Metanephros (tissue), 2 donors: ENCODE measurements around a stretch of chr10.

DNA sequence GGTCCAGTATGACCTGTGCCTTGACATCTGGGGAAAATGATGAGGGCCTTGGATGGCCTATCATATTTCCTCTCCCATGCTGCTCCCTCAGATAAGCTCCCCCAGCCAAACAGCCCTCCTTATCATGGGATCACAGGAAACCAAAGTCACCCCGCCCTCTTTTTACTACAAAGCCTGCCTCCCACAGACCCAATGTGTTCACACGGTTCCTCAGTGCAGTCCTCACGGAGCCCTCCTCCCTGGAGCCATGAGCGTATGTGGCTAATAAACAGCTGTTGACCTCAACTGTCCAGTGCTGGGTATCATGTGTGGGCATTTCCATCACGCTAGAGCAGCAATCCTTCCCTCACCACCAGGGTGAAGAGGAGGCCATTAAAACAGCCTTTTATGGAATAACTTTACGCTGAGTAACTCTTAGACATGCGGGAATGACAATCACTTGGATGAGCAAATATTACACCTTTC, 31.9 kb downstream of the C10orf90 start:
- RAMPAGE, long total RNA: no peak

GRCh38 chr10:126908347-126908870, 3.2 kb downstream of the DOCK1 start:
- RAMPAGE, long total RNA: no peak

GRCh38 chr10:126921842-126922500, 16.7 kb downstream of the DOCK1 start:
- RAMPAGE, long total RNA: no peak

GRCh38 chr10:127012167-127012366, 106.8 kb downstream of the DOCK1 start:
- RAMPAGE, long total RNA: no peak

DNA sequence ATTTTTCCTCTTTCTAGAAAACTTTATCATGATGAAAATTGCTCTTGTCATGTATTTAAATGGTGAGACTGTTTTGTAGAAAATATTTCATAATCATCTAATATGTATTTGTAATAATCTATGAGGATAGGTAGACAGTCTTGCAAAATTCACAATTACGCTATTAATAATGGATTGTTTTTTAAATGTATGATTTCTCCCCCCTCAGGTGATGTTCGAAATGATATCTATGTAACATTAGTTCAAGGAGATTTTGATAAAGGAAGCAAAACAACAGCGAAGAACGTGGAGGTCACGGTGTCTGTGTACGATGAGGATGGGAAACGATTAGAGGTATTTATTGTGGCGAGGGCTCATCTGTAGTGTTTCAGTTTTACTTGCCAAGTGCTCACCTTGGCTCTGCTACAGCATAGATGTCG, 117.8 kb downstream of the DOCK1 start:
- RAMPAGE, long total RNA: no peak

- RAMPAGE, long total RNA: no peak
These were observed 32.9 kb downstream of the INSYN2A start for GRCh38 chr10:127163448-127163929.

GRCh38 chr10:127178195-127178859, 18.1 kb downstream of the INSYN2A start:
- RAMPAGE, long total RNA: no peak

DNA sequence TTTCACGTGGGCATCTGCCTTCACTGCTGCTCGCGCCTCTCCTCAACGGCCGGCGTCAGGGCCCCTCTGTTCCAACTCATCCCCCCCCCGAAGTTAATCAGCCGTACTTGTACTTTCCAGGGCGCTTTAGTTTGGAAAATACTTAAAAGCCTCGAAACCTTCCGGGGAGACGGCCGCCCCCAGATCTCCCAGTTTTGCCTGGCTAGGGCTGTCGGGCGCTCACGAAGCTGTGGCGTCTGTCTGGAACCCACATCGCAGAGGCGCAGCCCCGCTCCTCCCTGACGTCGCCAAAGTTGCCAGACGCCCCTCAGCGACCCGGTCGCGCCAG, 983 bp downstream of the INSYN2A start:
- RAMPAGE, long total RNA: no peak

- RAMPAGE, long total RNA: no peak
These were observed 225 bp upstream of the INSYN2A start for GRCh38 chr10:127196633-127196998.

- RAMPAGE, long total RNA: no peak
These were observed 16.1 kb downstream of the PTPRE start for GRCh38 chr10:127922935-127923444.

DNA sequence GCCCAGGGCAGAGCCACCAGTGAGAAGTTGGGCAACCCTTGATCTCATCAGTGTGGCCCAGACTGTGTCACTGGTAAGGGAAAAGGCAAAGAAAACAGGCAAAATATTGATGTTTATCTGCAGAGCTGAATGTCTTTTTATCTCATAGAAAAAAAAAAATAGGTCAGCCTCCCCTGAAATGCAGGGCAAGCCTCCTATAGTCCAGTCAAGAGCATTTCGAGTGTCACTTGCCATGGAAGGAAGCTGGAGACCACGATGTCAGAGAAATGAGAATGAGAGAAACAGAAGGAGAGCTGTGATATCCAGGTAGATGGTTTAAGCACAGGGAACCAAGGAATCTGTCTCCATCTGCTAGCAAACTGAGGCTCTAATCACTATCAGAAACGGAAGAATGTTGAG, 35.0 kb downstream of the PTPRE start:
- RAMPAGE, long total RNA: no peak

DNA sequence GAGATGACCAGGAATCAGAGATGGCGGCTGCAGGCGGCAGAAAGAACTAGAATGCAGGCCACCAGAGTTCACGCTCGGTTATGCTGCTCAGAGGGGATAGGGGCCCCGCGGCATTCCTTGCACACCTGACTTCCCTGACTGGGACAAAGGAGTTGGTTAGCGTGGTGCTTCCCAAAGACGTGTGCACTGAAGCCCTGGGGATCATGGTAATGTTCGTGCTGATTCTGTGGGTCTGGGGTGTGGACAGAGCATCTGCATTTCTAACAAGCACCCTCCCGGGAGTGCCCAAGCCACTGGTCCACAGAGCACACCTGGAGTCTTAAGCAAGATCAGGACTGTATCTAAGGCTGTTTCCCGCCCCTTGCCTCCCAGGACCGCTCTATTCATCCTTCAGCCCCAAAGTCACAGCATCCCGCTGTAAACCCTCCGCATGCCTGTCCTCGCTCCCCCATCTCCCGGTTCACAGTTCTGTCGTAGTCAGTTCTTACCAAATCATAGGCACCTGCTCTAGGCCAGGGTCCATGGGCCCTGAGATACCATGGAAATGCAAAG, 70.9 kb downstream of the MKI67 start:
- RAMPAGE, long total RNA: no peak

GRCh38 chr10:128062802-128063551, 63.2 kb downstream of the MKI67 start:
- RAMPAGE, long total RNA: no peak

DNA sequence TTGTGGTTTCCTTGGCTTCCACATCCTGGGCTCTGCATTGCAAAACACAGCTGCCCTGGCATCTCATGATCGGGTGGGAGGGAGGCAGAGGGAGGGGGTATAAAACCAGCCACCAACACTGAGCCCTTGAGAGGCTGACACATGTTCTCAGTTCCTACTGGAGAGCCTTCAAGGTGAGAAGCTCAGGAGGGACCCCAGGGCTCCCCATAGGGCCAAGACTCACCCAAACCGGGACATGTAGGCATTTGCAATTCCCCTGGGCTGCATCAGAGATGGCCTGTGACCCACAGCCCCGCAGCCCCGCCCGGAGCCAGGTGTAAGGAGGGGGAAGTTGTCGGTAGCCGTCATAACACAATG, 61.4 kb downstream of the MKI67 start:
- RAMPAGE, long total RNA: no peak

DNA sequence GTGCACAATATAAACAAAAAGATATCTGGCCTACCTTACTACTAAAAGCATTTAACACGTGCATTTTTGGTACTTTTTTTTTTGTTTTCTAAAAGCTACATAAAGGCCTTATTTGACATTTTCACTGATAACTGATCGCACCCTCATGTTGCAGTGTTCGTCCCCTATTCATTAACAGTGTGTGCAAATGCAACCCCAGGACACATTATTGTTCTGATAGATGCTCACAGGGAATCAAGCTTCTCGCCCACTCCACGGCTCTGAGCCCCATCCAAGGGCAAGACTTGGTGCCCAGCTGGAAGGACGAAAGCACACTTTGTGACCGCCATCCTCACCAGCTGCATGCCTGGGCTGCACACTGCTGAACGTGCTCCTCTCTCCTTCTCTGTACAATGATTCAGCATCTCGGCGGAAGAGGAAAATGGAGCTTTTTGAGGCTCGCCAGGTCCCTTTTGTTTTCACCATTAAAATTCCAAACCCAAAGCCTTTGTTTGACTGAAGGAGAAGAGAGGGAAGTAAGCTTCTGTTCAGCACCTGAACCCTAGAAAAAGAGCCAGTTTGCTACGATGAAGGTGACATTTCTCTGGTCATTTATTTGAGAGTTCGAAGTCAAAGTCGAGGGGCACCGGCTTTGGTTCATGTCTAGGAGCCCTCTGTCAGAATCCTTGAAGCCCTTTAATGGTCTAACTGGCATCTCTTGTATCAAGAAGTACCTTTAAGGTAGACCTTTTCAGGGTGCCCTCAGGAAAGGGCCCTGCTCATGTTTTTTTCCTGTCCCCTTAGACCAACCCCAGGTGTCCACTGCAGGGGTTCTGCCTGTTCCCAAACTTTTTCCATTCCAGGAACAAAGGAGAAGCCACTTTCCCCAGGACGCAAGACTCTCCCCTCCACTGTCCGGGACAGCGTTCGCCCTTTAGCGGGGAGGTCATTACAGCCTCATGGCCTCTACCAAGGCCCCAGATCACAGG, 41.7 kb downstream of the MKI67 start:
- RAMPAGE, long total RNA: no peak

DNA sequence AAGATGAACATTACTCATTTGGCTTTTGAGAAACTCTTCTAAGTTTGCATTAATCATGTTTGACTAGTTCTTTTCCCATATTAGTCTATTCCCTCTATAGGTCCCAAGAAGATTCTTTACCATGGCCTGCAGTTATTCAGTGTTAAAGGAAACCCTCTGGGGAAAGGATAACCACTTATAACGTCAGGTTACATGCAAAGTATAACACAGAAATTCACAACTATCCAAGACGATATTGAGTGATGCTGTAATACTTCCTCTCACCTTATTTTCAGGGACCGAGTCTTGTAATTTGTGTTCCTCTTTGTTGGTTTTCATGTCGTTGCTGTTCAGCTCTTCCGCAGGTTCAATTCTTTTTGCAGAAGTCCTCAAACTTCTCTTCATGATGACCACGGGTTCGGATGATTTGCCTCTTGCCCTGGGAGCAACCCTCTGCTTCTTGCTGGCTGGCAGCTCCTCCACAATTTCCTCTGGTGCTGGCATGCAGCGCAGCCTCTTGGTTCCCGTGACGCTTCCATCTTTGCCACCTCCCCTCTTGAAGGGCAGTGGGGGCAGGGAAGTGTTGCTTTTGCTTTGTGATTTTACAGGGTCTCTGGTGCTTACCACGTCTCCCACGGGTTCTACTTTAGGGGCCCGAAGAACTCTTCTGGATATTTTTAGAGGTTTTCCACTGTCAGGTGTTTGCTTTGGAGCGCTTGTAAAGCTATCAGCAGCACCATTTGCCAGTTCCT, 23.7 kb downstream of the MKI67 start:
- RAMPAGE, long total RNA: no peak

- RAMPAGE, long total RNA: no peak
These were observed 23.1 kb downstream of the MKI67 start for GRCh38 chr10:128103046-128103567.

- RAMPAGE, long total RNA: no peak
These were observed 20.8 kb downstream of the MKI67 start for GRCh38 chr10:128105148-128106049.

GRCh38 chr10:128108812-128109680, 17.2 kb downstream of the MKI67 start:
- RAMPAGE, long total RNA: no peak

- RAMPAGE, long total RNA: no peak
These were observed 85.9 kb upstream of the MKI67 start for GRCh38 chr10:128212008-128212663.